CD14-positive monocyte (primary cell): Measurements from ENCODE around the genes PSMD3 and CSF3.

GRCh38 chr17:39453543-39453826 is 2.4 kb upstream of the MED1 start:
- CAGE, long polyA plus RNA: no peak

DNA sequence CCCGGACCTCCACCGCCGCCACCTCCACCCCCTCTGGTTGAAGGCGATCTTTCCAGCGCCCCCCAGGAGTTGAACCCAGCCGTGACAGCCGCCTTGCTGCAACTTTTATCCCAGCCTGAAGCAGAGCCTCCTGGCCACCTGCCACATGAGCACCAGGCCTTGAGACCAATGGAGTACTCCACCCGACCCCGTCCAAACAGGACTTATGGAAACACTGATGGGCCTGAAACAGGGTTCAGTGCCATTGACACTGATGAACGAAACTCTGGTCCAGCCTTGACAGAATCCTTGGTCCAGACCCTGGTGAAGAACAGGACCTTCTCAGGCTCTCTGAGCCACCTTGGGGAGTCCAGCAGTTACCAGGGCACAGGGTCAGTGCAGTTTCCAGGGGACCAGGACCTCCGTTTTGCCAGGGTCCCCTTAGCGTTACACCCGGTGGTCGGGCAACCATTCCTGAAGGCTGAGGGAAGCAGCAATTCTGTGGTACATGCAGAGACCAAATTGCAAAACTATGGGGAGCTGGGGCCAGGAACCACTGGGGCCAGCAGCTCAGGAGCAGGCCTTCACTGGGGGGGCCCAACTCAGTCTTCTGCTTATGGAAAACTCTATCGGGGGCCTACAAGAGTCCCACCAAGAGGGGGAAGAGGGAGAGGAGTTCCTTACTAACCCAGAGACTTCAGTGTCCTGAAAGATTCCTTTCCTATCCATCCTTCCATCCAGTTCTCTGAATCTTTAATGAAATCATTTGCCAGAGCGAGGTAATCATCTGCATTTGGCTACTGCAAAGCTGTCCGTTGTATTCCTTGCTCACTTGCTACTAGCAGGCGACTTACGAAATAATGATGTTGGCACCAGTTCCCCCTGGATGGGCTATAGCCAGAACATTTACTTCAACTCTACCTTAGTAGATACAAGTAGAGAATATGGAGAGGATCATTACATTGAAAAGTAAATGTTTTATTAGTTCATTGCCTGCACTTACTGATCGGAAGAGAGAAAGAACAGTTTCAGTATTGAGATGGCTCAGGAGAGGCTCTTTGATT is 69.7 kb downstream of the CDK12 start:
- CAGE, long polyA plus RNA: no peak

- CAGE, long polyA plus RNA: no peak
Measured at GRCh38 chr17:39553392-39554085, 54.2 kb downstream of the NEUROD2 start.

DNA sequence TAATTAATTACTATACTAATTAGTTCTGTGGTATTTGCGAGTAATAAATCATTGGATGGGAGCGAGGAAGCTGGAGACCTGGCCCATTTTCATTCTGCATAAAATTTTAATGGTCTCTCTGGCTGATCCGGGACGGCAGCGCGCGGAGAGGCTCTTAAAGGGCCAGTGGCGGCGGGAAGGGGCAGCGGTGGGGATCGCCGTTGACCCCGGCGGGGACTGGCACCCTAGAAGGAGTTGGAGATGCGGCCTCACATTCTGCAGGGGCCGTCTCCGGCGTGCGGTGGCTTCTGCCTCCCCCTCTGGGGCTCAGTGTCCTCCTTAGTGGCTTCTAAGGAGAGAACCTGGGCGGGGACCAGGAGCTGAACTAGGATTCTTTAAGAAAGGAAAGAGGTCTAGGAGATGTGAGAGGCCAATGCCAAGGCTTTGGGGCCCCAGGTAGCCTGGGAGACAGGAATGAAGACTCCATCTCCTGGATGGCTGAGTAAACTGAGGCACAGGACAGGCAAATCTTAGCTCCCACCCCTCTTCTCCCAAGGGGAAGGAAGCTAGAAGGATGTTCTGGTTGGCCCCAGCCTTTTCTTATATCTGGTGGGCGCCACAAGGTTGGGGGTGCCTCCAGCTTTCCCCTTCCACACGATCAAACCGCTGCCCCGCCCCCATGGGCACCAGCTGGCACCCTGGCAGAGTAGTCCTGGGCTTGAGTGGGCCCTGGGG is 8.1 kb upstream of the PPP1R1B start:
- CAGE, long polyA plus RNA: no peak

- CAGE, long polyA plus RNA: no peak
Measured at GRCh38 chr17:39628974-39629836, 2.5 kb downstream of the PPP1R1B start.

DNA sequence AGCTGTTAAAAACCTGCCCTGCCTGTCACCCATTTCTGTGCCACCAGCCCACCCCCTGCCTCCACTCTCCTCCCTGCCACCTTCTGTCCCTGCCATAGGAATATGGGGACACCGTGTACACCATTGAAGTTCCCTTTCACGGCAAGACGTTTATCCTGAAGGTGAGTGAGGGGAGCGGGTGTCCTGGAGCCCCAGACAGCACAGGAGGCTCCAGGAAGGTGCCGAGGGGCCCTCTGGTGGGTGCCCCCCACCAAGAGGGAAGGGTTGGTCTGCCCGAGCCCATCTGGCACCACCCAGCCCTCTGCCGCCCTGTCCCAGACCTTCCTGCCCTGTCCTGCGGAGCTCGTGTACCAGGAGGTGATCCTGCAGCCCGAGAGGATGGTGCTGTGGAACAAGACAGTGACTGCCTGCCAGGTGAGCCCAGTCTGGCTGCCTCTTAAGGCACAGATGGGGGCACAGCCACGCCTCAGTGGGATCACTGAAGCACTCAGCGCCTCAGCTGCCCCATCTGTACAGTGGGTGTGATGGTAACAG is 5.0 kb upstream of the TCAP start:
- CAGE, long polyA plus RNA: no peak

GRCh38 chr17:39660647-39660881 is 4.6 kb upstream of the TCAP start:
- CAGE, long polyA plus RNA: no peak

DNA sequence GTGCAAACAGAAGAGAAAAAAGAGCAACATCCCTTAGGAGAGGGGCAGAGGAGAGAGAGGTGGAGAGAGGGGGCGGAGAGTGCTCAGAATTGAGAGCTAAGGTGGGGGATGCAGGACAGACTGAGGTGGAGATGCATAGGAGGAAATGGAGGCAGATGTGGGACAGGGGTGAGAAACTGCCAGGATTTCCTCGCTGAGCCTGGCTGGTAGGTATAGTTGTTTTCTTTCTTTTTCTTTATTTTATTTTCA is 487 bp downstream of the PNMT start:
- CAGE, long polyA plus RNA: no peak

GRCh38 chr17:39677472-39678130 is 9.3 kb downstream of the PNMT start:
- CAGE, long polyA plus RNA: no peak

- CAGE, long polyA plus RNA: no peak
Measured at GRCh38 chr17:39705677-39706977, 6.3 kb downstream of the ERBB2 start.

- CAGE, long polyA plus RNA: no peak
Measured at GRCh38 chr17:39716828-39717465, 13.4 kb downstream of the MIEN1 start.

GRCh38 chr17:39755421-39755819 is 17.7 kb downstream of the GRB7 start:
- CAGE, long polyA plus RNA: no peak

- CAGE, long polyA plus RNA: no peak
Measured at GRCh38 chr17:39774990-39775588, 37.4 kb downstream of the GRB7 start.

DNA sequence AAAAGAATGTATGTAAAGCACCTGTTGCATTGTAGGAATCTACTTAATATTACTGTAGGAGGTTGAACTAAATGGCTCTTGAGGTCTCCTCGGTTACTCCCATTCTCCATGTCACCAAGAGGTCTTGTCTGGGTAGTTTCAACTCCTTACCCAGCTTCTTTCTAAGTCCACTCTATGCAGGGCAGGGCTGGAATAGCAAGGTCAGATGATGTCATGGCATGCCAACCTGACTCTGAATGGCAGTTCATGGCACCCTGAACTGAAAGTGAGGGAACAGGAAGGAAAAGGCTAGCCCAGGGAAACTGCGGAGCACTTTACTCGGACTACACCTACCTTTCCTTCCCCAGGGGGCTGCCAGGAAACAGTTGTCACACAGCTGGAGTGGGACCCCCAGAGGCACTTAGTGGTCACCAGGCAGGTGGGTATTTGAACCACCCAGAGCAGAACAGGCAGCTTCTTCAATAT is 973 bp downstream of the LRRC3C start:
- CAGE, long polyA plus RNA: no peak

DNA sequence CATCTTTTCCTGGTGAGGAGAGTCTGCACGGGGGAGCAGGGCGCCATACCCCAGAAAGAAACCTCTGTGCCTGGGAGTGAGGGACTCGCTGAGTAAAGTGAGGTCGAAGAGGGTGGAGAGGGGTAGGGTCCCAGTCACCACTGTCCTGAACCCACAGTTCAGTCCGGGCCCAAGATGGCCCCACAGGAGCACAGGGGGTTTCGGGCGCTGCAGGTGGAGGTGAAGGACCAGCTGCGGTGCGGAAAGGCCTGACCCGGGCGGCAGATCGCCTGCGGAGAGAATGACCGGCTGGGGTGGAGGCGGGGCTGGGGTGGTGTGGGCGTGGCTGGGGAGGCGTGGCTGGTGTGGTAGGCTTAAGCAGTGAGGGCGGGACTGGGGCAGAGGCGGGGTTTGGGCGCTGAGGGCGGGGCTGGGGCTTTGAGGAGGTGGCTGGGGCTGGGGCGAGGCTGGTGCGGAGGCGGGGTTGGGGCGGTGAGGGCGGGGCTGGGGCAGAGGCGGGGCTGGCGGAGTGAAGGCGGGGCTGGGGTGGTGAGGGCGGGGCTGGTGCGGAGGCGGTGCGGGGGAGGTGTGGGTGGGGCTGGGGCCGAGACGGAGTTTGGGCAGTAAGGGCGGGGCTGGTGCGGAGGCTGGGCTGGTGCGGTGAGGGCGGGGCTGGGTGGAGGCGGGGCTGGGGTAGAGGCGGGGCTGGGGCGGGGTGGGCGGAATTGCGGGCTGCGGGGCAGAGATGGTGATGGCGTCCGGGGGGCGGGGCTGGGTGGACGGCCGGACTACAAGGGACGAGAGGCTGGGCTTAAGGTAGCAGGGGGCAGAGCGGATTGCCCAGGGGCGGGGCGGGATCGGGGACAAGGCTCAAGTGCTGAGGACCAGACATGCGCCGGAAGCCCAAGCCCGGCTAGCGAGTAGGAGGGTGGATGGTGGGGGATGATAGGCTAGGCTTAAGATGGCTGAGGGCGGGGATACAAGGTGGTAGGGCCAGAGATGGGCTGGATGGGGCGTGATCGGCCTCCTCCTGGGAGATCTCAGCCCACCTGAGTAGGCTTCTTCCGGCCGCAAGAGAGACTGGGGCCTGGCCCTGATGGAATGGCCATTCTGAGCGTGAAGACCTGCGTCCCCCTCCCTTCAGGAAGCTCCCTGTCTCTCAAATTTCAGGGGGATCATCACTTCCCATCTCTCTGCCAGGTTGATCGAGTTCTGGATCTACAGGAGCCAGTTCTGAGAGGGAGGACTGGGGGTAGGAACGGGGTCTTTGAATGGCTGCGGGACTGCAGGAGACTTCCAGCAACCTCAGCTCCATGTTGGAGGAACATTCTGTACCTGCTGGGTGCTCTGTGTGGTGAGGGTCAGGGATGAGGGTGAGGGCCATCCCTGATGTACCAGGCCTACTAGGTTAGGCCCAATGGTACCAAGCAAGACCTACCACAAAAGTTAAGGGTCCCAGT is 9.8 kb upstream of the GSDMA start:
- CAGE, long polyA plus RNA: no peak

DNA sequence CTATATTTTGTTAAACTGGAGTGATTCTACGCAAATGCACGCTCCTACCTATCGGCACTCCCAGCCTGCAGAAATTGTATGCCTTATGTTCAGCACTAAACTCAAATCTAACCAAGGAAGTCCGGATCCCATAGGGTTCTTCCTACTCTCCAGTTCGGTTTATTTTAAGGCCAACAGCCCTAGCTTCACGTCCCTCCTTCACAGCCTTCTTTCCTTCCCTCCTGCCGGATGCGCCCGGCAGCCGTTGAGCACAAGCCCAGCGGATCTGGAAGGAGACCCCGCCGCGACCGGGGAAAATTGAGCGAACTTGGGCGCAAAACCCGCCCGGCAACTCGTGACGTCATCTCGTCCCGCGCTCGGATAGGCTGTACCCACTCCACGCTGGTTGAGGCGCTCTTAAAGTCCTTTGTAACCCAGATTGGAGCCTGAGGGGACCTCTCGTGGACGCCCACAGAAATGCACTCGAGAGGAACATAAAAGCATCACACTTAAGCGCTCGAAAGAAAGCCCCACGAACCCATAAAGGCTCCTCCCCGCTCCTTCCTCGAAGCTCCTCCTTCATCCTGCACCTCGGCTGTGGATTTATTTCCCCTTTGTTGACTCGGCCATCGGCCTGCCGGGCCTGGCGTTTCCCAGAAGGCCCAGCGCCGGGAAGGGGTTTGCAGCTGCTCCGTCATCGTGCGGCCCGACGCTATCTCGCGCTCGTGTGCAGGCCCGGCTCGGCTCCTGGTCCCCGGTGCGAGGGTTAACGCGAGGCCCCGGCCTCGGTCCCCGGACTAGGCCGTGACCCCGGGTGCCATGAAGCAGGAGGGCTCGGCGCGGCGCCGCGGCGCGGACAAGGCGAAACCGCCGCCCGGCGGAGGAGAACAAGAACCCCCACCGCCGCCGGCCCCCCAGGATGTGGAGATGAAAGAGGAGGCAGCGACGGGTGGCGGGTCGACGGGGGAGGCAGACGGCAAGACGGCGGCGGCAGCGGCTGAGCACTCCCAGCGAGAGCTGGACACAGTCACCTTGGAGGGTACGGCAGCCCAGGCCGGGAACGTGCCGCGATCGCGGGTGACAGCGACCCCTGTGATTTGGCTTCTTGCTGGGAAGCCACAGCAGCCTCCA is at the start of gene PSMD3:
Gene PSMD3 (plus strand): TSS at position 635 of the 1,110 bp plus-strand sequence.
- CAGE, long polyA plus RNA: no peak

- CAGE, long polyA plus RNA: no peak
Measured at GRCh38 chr17:40015321-40015916, at the start of gene CSF3. CSF3 (plus strand) TSS chr17:40015440.

DNA sequence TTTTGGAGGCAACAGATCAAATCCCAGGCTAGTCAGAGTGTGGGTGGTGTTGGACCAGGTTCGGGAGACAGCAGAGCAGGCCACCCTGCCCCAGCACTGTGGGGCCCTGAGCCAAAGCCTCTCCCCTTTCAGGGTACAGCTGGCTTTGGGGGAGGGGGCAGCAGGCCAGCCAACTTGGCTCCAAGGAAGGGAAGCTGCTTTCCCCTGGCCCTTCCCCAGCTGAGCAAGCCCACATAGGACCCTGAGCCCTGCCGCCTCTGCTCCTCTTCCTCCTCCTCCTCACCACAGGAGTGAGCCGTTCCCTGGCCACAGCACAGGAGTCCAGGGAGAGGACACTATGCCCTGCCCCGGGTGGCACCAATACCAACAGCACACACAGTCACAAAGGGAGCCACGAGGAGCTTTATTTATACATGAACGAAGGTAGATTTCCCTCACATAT is 3.5 kb downstream of the CSF3 start:
- CAGE, long polyA plus RNA: no peak

GRCh38 chr17:40021390-40021802 is 6.2 kb downstream of the CSF3 start:
- CAGE, long polyA plus RNA: no peak

GRCh38 chr17:40063895-40064682 is 1.3 kb downstream of the THRA start:
- CAGE, long polyA plus RNA: no peak